Bronchus (tissue), 1 donor: ENCODE measurements around the gene DCP2.

- PRO-cap, result no peak
These were observed 299.9 kb downstream of the FBXL17 start for GRCh38 chr5:108081973-108082418.

- PRO-cap, result no peak
These were observed 206.9 kb downstream of the FBXL17 start for GRCh38 chr5:108175104-108175303.

GRCh38 chr5:108211317-108212344, 170.3 kb downstream of the FBXL17 start:
- PRO-cap, result no peak

DNA sequence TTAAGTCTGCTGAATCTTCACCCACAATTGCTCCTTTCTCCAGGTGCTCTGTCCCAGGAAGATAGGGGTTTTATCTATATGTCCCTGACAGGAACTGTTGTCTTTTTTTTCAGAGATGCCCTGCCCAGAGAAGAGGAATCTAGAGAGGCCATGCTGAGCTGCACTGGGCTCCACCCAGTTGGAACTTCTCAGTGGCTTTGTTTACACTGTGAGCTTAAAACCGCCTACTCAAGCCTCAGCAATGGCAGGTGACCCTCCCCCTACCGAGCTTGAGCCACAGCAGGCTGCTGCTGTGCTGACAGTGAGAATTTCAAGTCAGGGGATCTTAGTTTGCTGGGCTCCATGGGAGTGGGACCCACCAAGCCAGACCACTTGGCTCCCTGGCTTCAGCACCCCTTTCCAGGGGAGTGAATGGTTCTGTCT, 169.0 kb downstream of the FBXL17 start:
- PRO-cap, result no peak

DNA sequence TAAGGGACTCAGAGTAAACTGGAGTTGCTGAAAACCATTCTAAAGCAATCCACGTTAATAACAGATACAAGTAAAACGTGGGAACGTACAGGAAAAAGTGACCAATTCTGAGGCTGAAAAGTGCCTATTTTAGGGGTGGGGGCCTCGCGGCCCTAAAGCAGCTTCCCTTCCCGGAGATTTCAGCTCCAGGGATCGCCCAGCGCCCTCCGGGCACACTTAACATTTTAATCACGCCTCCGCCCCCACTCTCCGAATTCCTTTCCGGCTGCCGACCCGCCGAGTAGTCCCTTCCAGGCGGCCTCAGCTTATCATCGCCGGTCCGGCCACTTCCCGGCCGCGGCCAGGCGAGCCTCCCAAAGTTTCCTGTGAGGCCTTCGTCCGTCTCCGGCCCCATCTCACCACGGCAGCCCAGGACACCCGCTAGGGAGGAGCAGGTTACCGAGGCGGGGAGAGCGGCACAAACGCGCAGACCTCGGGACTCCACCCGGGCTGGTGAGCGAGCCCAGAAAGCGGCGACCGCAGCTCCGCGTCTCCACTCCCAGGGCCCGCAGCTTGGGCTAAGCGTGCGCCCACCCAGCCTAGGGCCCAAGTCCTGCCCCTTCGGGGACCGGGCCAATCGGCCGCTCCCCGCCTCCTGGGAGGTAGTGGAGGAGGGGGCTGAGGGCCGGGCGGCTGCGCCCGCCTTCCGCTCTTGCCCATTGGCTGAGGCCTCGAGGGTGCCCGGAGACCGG, 610 bp downstream of the FER start:
- PRO-cap, result bidirectional peak, plus-strand start at position 252 of the sequence, minus-strand start at position 218 of the sequence; unidirectional peak, minus-strand start at position 386 of the sequence; bidirectional peak, plus-strand start outside the sequence, minus-strand start at position 547 of the sequence

DNA sequence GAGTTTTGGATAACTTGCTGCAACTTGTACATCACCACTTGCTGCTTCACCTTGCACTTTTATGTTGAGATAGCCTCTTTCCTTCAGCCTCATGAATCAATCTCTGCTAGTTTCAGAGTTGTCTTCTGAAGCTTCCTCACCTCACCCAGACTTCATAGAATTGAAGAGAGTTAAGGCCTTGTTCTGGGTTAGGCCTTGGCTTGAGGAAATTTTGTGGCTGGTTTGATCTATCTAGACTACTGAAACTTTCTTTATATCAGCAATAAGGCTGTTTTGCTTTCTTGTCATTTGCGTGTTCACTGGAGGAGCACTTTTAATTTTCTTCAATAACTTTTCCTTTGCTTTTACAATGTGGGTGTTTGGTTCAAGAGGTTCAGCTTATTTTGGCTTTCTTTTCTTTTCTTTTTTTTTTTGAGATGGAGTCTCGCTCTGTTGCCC, 12.9 kb downstream of the FER start:
- PRO-cap, result no peak

DNA sequence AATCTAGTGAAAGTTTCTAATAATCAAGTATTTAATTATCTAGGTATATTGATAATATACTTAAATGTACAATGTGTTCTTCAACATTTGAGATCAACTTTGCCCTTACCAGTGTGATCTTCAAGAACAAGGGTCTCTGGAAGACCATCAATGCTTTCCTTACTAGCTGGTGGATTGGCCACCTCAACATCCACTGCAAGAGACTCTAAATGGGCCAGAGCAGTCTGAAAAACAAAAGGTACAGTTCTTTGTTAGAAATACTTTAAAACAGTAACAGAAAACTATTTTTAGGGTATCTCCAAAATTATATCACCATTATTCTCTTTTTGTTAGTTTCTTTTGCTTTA, 65.2 kb downstream of the PJA2 start:
- PRO-cap, result no peak

DNA sequence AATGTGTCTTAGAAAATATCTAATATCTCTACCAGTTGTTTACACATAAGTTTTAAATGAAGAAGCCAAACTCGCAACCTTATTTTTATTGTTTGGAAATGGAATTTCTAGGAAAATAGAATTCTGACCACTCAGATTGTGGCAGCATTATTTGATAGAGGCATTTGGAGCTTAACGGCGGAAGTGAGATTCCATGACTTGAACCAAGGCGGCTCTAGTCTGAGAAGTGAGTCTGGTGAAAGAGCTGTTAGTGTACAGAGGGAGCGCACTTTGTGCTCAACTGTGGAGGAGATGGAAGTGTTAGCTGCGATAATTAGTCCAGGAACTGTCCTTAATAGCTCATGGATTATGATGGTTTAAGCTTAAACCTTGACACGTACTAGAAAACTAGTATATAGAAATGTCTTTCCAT, 104.3 kb downstream of the MAN2A1 start:
- PRO-cap, result no peak

DNA sequence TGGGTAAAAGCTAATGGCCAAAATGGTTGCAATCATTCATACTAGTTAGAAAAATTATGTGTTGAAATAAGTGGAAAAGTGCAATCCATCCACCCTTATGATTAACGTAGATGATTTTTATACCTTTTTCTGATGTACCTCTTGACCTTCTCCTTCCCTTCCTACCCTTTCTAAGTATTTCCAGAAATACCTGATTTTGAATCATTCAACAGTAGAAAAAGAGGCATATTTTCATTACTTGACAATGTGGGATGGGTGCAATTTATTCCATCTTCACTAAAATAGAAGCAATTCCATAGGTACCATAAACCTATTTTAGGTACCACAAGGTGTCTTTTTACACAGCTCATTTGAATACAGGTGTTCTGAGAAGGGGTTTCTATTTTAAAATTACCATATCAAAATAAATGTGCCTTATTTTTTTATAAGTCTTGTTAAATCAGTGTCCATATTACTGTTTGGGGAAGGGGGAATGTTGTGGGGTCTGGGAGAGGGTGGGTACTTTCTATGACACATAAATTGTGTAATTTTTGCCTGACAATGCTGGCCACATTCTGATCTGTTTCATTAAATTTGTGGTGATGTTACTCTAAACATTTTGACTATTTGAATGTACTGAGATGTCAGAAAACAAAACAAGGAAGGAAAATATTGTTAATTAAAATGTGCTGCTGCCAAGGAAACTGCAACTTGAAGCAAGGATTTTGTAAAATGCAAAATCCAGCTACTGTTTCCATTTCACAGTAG, 177.9 kb downstream of the MAN2A1 start:
- PRO-cap, result no peak

GRCh38 chr5:110495554-110496028, 230.9 kb downstream of the TMEM232 start:
- PRO-cap, result no peak

DNA sequence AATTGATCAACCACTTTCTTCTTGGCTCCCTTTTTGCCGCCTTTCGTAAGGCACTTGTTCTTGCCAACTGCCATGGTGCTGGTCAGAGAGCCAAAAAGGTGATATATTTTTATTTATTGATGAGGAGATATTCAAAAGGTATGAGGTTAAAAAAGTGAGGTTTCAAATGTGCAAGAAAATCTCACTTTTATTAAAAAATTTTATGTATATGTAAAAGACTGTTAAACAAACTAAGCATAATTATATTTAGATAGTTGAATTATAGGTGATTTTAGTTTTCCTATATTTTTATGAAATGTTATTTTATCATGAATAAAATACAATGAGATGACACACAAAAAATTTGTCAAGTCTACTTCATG, 31.2 kb upstream of the CAMK4 start:
- PRO-cap, result unidirectional peak, minus-strand start at position 99 of the sequence

DNA sequence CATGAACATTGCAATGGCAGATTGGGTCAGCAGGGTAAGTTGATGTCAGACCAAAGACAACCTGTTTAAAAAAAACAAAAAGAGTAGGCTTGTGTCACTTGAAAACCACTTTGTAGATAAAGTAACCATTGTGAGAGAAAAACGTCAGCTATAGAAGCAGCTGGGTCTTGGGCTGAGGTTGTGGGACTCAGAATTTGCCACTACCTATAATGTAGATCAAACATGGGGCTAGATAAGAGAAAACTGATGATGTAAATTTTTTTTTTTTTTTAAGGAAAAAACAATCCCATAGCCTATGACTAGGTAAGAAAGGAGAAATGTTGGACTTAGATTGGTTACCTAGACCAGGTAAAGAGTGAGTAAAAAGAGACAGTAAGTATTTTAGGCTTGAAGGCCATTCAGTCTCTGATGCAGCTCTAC, 8.3 kb downstream of the CAMK4 start:
- PRO-cap, result no peak

DNA sequence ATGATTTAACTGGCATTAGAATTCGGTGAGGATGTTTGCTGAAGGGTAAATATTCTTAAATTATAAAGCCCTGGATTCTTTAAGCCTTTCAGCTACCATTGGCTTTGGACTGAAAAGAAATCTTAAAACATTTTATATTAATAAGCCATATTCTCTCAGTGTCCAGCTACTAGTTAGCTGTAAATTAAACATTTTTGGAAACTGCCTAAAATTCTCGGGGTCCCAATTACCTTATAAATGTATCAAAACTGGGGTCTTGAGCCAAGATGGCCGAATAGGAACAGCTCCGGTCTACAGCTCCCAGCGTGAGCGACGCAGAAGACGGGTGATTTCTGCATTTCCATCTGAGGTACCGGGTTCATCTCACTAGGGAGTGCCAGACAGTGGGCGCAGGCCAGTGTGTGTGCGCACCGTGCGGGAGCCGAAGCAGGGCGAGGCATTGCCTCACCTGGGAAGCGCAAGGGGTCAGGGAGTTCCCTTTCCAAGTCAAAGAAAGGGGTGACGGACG, 77.9 kb downstream of the CAMK4 start:
- PRO-cap, result no peak

DNA sequence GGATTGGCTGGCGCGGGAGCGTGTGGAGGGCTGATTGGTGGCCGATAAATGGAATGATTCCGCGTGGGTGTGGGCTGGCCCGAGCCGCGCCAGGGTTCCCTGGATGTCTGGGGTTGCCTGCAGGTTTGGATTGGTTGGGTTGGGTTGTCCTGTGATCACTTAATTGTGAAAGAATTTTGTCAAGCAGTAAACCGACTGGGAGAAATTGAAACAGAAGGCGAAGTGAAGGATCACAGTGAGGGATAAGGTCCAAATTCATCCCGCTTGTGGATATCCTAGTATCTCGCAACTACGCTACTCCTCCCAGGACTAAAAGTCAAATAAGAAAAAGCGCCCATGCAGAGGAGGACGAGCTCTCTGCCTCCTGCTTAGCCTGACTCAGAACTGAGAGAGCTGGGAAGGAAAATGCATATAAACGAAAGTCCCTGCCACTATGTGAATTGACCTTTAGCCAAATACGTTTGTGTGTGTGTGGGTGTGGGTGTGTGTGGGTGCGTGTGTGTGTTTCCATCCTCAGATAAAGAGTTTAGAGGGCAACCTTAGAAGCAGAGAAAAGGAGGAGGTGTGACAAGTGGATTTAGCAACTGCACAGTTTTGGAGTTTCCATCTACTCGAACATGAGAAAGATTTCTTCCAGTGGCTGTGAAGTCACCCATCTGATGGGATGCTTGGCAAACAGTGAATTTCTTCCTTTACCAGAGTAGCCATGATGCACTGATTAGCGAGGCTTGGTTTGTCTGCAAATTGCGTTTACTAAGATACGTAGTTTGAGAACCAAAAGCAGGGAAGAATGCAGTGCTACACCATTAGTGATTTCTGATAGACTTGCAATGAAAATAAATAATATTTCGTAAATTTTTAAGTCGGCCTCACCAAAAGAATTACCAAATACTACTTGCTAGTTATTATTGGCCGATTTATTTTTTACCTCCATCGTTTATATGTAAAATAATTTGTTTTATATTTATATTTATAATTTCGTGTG, 616 bp upstream of the STARD4 start:
- PRO-cap, result bidirectional peak, plus-strand start at position 213 of the sequence, minus-strand start outside the sequence; bidirectional peak, plus-strand start at position 368 of the sequence, minus-strand start at position 386 of the sequence

- PRO-cap, result no peak
These were observed 437 bp downstream of the NREP start for GRCh38 chr5:111756463-111757051.

GRCh38 chr5:112162977-112163921, 255.8 kb downstream of the EPB41L4A start:
- PRO-cap, result no peak

DNA sequence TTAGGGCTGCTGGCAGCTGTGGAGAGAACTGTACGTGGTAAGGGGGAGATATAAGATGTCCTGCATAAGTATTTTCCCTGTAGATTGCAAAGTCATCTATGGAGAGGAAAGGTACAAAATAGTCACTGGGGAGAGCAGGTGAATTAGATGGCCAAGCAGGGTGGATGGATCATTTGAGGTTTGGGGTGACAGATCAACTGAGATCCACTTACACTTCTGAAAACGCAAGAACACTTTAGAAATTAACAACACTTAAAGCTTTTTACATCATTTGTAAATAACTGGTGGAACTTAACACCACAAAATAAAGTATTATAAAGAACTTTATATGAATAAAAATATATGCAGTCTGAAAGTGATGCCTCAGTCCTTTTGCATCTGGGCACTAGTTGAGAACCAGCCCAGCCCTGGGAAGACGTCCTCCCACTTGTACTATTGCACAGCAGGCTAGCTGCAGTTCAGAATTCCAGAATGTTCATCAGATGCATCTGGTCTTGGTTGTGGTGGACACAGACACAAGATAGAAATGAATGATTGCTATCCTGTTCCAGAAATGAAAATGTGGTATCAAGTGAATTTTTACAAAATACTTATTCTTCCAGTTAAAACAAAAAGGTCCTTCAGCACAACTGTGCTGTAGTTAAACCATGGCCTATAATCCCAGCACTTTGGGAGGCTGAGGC, 255.0 kb downstream of the EPB41L4A start:
- PRO-cap, result no peak

- PRO-cap, result no peak
These were observed 160.0 kb downstream of the EPB41L4A start for GRCh38 chr5:112258872-112259614.

DNA sequence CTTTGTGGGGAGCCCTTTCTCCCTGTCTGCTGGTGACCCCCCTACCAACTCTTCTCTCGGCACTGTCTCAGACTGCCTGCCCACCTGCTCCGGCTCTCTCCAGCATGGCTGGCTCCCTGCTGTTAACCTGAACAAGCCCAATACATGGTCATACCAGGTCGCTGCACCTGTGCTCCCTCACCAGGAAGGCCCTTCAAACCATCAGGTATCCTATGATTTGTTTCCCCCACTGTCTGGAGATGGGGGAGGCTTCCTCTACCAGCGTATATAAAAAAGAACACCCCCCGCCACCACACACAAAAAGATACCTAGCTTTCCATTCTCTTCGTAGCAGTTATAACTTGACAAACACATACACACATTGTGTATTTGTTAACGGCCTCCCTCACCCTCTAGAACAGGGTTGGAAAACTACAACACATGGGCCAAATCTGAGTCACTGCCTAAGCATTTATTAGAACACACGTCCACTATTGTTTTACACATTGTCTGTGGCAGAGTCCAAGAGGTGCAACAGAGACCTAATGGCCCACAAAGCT, 80.7 kb downstream of the EPB41L4A start:
- PRO-cap, result no peak

DNA sequence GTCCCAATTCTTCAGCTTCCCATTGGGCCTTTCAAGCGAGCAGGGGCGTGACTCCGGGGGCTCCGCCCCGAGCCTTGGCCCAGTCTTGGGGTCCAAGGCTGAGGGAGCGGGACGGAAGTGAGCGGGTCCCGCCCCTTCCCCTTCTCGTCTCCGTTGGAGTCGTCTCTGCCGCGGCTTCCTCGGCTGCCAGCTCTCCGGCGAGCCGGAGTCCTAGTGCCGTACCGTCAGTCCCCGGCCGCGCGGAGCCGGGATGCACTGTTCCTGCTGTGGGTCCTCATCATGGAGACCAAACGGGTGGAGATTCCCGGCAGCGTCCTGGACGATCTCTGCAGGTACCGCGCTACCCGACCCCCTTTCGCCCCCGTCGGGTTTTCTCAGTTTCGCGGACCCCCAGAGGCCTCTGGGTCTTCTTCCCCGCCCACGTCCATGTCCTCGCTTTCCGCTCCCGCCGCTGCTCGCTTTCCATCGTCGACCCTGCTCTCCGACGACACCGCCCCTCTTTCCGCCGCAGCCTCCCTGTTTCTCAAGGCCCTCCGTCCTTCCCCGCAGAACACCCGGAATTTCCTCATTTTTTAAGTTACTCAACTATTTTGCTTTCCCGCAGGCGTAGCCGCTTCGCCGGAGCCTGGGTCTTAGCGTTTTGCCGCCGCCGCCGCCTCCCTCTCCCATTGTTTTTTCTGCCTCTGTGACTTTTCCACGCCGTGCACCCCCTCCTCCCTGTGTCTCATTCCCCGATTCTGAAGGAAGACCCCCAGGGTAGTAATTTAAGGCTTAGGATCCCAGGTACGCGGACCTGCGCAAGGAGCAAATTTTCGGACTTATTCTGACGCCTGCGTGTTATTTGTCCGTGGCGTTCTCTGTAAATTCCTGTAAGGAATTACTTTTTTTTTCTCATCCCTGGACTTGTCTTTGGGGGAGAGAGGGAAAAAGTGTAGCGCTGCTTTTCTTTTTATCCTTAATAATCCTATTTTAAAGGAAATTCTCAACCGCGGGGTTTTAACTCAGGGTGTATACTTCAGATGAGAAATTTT, at the start of gene DCP2:
DCP2 (plus strand) TSS at position 144 of the 1,031 bp plus-strand sequence.
- PRO-cap, result bidirectional peak, plus-strand start at position 82 of the sequence, minus-strand start outside the sequence; bidirectional peak, plus-strand start at position 458 of the sequence, minus-strand start at position 476 of the sequence